AG10803 (cell line): ENCODE measurements around the gene GAS8.

GRCh38 chr16:89286071-89286390 is 68.5 kb downstream of the ZNF778 start:
- RRBS: no CpG with 5 or more reads among the region's 20 CpGs

- RRBS: 36% methylated on average over 3 of the region's 15 CpGs
Measured at GRCh38 chr16:89296957-89297524, 79.5 kb downstream of the ZNF778 start.

DNA sequence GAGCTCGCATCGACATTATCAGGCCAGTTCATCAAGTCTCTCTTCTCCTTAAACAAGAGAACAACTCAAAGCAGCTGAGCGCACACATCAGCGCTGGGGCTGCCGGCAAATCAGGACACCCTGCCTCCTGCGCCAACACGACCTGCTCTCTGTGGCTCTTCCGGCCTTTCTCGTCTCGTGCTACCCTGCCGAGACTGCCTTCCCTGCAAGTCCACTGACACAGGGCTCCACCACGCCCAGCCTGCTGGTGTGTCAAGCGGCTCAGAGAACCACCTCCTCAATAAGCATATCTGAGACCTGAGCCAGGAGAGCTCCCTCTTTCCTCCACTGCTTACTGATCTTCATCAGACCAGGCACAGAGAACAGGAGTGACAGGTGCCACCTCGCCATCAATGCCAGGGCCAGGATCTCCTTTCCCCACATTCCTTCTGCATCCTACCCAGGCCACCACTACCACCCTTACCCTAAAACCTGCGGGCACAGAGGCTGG is 96.9 kb downstream of the ZNF778 start:
- RRBS: 41% methylated on average over 4 of the region's 15 CpGs

GRCh38 chr16:89320693-89321771 is 103.5 kb downstream of the ZNF778 start:
- RRBS: no CpG with 5 or more reads among the region's 37 CpGs

- RRBS: no CpG with 5 or more reads among the region's 18 CpGs
Measured at GRCh38 chr16:89357137-89357997, 133.0 kb downstream of the ANKRD11 start.

DNA sequence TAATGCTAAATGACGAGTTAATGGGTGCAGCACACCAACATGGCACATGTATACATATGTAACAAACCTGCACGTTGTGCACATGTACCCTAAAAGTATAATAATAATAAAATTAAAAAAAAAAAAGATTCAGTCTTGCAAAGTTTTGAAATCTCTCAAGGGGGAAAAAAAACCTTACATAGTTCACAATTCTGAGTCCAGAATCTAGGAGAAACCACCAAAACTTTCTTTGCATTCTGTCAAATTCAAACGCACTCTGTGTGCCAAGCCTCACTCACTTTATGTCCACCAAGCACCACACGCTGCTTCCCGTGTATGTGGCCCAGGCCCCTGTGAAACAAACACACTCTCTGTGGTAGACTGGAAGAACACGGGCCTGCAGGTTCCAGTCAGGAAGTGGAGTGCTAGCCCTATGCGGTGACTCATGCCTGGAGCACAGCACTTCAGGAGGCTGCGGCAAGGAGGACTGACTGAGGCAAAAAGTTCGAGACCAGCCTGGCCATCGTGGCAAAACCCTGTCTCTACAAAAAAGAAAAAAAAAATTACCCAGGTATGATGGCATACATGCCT is 126.9 kb downstream of the ANKRD11 start:
- RRBS: no CpG with 5 or more reads among the region's 10 CpGs

DNA sequence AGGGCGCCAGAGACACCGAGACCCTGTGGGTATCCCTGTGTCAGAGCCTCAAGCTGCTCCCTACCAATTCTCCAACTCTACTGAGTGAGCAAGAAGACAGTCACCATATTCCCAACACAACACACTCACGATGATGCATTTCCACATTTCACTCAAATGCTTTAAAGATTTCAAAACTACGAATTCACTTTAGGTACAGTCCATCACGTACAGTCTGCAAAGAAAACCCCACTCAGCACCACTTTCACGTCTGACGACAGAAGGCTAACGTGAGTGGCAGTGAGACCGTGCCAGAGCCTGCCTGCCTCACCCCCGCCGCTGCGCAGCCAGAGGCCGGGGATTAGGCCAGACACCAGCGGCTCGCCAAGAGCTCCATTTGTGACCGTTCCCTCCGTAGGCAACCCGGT is 104.9 kb downstream of the ANKRD11 start:
- RRBS: 97% methylated on average over 6 of the region's 18 CpGs

- RRBS: no CpG with 5 or more reads among the region's 20 CpGs
Measured at GRCh38 chr16:89394821-89395719, 95.3 kb downstream of the ANKRD11 start.

- RRBS: no CpG with 5 or more reads among the region's 33 CpGs
Measured at GRCh38 chr16:89430463-89431858, 59.4 kb downstream of the ANKRD11 start.

GRCh38 chr16:89484690-89485297 is 5.6 kb downstream of the ANKRD11 start:
- RRBS: no CpG with 5 or more reads among the region's 9 CpGs

- RRBS: no CpG with 5 or more reads among the region's 24 CpGs
Measured at GRCh38 chr16:89608311-89609029, 5.0 kb upstream of the DPEP1 start.

- RRBS: 53% methylated on average over 4 of the region's 9 CpGs
Measured at GRCh38 chr16:89632462-89632834, 19.0 kb downstream of the DPEP1 start.

DNA sequence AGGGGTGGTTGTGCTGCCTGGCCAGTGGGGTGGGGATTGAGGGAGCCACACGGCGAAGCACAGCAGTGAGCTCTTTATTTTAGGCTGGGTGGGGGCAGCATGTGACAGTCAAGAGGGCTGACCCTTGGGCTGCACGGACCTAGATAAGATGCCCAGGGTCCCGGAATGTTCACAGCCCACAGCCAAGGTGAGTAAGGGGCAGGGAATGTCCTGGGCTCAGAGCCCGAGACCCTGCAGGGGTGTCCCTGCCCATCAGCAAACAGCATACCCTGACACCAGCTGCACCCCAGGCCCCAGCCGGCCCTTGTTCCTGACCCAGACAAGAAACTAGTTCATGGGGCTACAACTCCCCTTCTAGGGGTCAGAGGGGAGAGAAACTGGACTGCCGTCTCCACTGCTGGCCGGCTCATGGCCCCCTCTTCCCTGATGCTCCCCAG is 5.6 kb upstream of the SPATA2L start:
- RRBS: no CpG with 5 or more reads among the region's 8 CpGs

- RRBS: 93% methylated on average over 5 of the region's 36 CpGs
Measured at GRCh38 chr16:89738228-89739492, 17.3 kb downstream of the ZNF276 start.

DNA sequence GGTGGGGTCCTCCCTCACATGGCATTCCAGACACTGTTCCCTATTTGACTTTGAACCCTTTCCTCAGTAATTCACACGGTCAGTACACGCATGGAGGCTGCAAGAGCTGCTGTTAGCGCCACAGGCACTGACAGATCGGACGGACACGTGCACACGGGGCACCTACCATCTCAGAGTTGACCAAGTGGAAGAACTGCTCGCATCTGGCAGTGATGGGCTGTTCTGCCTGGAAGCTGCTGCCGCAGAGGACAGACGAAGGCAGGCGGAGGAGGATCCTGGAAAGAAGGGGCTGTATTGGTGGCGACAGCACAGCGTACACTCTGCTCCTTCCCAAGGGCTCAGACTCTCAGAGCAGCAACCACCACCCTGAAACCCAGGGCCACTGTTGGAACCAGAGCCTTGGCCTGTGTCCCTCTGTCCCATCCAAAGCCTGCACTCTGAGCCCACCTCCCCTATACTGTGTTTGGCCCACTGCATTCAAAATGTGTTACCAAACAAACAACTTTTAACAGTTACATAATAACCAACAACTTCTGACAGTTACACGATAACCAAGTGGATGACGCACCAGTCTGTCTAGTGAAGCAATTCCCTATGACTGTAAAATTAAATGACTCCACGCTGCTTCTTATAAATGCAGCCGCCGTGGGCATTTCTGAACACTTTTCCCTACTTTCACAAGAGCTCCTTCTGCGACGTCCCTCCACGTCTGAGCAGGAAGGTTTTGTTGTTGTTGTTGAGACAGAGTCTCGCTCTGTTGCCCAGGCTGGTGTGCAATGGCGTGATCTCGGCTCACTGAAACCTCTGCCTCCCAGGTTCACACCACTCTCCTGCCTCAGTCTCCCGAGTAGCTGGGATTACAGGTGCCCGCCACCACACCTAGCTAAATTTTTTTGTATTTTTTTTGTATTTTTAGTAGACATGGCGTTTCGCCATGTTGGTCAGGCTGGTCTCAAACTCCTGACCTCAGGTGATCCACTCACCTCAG is 27.4 kb downstream of the ZNF276 start:
- RRBS: no CpG with 5 or more reads among the region's 28 CpGs

DNA sequence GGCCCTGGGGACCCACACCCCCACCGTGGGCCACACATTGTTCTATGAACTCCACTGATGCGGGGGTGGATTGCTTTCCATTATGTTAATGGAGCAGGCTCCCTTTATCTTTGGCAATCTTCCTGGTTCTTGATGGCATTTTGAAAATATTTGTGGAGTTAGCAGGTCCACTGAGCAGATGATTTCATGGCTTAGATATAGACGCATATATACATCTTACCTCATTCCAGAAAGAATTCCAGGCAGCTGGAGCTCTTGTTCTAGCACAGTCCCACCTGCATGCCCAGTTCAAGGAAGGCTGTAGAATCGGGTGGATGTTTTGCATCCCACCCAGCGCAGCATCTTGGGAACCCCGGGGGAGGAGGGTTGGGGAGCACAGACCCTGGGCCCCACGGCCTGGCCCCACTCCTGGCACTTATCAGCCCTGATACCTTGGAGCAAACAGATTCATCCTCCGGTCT is 14.6 kb downstream of the SPIRE2 start:
- RRBS: 65% methylated on average over 2 of the region's 8 CpGs

DNA sequence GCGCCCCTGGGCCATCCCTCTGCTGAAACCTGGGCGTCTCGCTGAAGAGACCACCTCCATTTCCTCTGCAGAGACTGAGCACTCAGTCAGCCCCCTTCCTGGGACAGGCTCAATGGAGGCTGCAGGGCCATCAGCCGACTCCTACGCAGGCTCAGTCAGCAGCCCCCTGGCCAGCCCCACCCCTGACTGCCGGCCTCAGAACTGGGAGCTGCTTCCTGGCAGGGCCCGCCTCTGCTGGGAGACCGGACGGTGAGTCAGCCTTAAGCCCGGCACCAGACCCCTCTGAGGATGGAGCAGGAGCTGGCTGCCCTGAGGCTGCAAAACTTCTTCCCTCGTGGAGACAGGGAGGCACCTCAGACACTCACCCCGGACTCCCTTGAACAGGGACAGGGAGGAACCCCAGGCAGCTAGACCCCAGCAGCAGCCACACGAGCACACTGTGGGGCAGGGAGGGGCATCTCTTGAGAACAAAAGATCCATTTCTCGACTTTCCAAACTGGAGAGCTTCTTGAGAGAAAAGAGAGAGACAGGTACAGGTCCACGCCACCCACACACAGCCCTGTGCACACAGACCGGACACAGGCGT is 1.4 kb upstream of the TUBB3 start:
- RRBS: 5% methylated on average over 8 of the region's 17 CpGs

DNA sequence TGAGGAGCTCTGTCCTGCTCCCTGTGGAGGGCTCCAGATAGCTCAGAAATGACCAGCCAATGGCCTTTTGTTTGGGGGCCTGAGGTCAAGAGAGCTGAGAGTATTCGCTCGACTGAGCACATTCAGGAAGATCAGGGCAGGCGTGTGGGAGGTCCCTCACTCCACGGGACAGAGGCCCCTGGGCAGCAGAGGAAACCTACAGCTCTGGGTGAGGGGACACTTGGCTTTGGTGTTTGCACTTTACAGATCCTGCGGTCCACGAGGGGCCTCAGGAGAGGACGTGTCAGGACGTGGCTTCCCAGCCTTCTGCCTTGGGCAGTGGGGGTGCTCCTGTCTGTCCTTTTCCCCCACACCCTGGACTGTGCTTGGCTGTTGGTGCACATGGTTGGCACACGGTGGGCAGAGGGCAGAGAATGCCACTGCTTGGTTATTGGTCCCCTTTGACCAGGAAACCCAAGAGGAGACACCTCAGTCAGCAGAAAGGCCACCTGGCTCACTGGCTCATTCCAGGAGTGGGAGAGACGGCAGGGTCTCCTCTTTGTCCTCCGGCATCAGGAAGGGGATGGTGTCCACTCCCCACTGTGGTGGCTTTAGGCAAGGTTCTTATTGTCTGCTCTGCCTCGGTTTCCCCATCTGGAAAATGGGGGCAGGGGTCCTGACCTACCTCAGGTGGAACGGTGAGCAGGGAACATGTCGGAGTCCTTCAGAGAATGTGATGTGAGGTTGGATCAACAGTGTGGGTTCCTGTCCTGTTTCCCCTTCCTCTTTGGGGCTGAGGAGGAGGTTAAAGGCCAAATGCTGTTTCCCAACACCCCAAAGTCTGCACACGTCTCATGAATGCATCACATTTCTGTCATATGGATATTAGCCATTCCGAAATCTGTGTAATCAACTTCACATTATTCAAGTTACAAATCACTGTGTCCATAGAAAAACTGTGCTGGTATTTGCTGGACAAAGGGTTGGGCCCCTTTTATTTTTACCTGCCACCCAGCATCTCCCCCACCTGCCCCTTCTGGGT is 18.6 kb downstream of the DEF8 start:
- RRBS: no CpG with 5 or more reads among the region's 16 CpGs

DNA sequence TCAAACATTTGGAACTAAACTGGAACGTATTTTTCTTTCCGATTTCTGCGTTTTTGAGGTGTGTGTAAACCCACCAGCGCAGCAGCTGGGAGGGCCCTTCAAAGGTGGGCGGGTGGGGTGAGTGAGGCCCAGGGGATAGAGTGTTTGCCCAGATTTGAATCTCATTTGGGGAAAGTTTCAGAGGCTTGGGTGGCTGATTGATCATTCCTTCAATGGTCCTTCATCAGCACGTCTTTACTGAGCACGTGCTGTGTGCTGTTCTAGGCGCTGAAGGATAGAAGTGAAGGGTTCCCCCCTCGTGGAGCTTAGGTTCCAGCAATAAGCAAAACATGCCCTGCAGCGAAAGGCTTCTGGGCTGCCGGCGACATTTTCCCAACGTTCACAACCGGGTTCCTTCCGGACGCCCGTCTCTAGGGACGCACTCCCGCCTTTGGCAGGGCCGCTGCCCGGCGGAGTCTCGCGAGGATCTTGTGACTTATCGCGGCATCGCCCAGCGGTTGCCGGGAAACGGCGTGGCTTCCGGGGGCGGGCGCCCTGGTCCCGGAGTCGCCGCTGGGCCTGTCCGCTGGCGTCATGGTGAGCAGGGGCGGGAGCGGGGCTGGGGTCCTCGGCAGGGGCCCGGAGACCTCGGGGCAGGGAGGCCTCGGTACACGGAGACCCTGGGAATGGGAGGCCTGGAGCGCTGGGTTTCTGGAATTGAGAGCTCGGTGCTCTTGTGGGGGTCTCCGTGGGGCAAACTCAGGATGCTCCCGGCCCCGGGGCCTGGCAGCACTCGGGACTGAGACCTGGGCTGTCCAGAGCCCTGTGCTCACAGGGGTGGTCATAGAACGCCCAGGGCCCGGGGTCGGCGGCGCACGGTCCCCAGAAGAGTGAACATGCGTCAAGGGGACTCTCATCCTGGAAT is at the start of gene GAS8:
Gene GAS8, plus strand, starts transcription at position 532 of the 904 bp plus-strand sequence.
- RRBS: 2% methylated on average over 28 of the region's 59 CpGs

GRCh38 chr16:90168375-90168720 is 91.2 kb upstream of the PRDM7 start:
- RRBS: no CpG with 5 or more reads among the region's 18 CpGs